Neural progenitor cell (in vitro differentiated cells): ENCODE data around the genes PLGLB2 and TEX37.

DNA sequence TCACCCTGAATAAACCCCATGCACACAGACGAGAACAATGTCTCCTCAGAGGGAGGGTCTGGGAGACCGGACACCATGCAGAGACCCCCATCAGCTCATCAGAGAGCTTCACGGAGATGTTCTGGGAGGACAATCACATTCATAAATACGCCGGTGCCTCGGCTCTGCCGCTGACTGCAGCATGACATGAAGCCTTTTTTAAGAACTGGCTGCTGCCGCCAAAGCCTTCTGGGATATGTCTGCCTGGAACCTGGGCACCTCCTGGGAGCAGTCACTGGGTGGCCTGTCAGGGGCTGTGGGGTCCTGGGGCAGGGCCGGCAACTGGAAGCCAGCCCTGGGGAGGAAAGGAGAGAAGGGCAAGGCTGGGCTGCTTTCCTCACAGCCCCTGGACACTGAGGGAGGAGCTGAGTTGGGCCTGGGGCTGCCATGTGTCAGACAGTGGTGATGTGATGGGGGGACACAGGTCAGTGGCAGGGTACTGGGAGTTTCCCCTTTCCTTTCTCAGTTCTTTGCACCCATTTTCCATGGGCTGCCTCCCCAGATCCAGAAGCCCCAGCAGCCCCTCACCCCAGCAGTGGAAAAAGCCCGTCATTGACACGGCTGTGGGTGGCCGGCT is 19.4 kb downstream of the ATOH8 start:
- RAMPAGE, long total RNA = no peak

DNA sequence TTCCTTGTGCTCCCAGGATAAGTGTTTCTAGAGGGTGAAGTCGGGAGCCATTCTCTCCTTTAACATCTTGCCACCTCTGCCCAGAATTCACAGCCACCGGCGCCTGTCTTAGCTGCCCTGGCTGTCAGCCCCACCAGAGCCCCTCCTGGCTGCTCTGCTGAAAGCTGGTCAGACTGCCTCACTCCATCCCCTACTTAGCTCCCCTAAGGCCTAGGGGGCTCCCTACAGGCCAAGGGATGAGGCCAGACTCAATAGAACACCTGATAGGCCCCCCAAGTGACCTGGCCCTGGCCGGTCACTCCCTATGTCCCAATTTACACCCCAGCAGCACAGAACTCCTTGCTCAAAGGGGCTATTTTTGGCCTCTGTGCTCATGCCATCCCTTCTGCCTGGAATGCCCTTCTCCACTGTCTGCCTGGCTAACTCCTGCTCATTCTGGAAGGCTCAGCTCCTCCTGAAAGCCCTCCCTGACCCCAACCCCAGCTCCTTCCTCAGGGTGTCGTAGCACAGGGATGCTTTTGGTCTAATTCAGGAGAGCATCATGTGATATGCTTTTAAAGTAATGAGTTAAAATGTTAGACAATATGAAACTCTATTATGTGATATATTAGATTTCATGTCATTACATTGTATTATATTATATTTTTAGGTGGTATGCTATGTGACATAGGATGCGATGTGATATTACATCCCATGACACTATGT is 20.8 kb downstream of the ATOH8 start:
- RAMPAGE, long total RNA = no peak

GRCh38 chr2:85894301-85895044 is 5.7 kb upstream of the ST3GAL5 start:
- RAMPAGE, long total RNA = no peak

GRCh38 chr2:86028451-86029254 is 77.0 kb downstream of the POLR1A start:
- RAMPAGE, long total RNA = no peak

GRCh38 chr2:86225469-86226088 is 26.3 kb downstream of the MRPL35 start:
- RAMPAGE, long total RNA = no peak

- RAMPAGE, long total RNA = no peak
Observed at GRCh38 chr2:86474819-86475577, 33.8 kb downstream of the KDM3A start.

GRCh38 chr2:86533317-86533747 is 29.9 kb downstream of the CHMP3 start:
- RAMPAGE, long total RNA = no peak

DNA sequence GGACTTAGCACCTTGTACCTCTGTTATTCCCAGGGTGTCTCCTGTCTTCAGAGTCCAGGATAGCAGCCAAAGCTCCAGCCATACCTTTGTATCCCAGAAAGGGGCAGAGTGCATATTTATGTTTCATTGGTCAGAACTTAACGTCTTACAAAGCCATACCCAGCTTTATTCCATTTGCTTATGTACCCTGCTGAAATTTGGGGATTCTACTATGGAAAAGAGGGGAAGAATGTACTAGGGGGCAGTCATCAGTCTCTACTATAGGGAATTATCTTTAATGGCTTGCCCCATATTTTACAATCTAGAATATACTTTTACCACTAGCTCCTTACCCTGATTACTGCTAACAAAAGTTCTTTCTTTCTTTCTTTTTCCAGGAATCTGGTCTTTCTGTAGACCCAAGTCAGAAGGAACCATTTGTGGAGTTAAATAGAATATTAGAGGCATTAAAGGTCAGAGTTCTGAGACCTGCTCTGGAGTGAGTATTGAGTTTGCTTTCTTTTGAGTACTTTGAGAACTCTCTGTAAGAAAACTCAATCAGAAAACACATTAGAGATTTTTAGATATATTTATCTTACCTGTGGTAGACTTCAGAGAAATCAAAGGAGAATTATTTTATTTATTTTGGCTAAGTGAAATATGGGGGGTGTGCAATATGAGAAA is 33.1 kb downstream of the RMND5A start:
- RAMPAGE, long total RNA = no peak

DNA sequence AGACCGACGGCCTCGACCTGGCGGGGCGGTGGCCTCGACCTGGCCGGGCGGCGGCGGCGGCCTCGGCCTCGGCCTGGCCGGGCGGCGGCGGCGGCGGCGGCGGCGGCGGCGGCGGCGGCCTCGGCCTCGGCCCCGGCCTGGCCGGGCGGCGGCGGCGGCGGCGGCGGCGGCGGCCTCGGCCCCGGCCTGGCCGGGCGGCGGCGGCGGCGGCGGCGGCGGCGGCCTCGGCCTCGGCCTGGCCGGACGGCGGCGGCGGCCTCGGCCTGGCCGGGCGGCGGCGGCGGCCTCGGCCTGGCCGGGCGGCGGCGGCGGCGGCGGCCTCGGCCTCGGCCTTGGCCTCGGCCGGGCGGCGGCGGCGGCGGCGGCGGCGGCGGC is 28.0 kb upstream of the RGPD1 start:
- RAMPAGE, long total RNA = no peak

GRCh38 chr2:87476742-87477385 is 271.0 kb upstream of the PLGLB2 start:
- RAMPAGE, long total RNA = no peak

DNA sequence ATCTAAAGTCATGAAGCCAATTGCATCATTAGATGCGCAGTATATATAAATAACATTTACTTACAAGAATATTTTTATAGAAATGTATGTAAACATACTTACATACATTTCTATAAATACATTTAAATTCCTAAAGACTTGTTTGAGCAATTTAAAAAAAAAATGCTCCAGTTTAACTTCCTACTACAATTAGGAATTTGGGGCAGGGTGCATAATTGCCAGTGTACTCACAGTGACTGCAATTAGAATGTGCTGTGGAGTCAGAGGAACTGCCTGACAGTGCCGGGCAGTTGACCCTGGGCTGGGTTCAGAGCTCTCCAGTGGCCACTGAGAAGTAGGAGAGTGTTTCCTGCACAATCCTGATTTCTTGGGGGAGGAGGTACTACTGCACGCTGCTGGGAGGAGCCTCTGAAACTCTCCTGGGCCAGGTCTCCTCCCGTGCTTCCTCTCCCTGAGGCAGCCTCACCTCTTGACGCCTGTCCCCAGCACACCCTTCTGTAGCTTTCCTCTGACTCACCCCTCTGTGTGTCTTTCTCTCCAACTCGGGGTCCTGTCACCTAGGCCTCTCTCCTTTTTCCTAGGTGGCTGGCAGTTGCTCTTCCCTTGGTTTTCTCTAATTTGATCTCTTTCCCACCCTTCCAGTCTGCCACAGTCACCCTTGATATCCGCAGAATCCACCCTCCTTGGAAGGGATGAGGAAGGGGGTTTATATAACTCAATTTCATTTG is 264.8 kb upstream of the PLGLB2 start:
- RAMPAGE, long total RNA = no peak

GRCh38 chr2:87531983-87532666 is 215.8 kb upstream of the PLGLB2 start:
- RAMPAGE, long total RNA = no peak

DNA sequence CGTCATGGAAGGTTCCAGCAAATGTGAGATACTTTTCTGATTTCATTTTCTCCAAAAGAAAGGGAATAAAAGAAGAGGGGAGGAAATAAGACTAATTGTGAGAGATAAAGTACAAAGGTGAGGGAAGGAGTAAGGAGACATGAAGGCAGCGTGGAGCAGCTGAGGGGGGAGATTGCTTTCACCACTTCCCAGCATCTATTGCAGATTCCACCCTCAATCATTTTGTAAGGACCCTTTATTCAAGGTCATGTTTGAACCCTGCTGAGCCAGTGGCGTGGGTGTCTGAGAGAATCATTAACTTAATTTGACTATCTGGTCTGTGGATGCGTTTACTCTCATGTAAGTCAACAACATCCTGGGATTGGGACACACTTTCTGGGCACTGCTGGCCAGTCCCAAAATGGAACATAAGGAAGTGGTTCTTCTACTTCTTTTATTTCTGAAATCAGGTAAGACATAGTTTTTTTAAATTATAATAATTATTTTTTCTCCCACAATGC is at the start of gene PLGLB2:
PLGLB2 (plus strand) TSS at position 334 of the 500 bp plus-strand sequence.
- RAMPAGE, long total RNA = no peak

DNA sequence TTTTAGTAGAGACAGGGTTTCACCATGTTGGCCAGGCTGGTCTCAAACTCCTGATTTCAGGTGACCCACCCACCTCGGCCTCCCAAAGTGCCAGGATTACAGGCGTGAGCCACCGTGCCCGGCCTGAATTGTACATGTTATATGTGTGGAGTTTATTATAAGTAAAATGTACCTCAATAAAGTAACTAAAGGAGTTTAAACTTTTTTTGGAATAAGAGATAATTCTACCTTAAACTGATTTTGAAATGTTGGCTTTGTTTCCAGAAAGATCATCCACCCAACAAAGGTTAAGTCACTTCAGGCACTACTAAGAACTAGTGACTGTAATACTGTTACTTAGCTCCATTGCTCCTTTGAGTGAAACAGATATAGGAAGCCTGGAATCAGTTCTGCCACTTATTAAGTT is 9.7 kb downstream of the KRCC1 start:
- RAMPAGE, long total RNA = no peak

DNA sequence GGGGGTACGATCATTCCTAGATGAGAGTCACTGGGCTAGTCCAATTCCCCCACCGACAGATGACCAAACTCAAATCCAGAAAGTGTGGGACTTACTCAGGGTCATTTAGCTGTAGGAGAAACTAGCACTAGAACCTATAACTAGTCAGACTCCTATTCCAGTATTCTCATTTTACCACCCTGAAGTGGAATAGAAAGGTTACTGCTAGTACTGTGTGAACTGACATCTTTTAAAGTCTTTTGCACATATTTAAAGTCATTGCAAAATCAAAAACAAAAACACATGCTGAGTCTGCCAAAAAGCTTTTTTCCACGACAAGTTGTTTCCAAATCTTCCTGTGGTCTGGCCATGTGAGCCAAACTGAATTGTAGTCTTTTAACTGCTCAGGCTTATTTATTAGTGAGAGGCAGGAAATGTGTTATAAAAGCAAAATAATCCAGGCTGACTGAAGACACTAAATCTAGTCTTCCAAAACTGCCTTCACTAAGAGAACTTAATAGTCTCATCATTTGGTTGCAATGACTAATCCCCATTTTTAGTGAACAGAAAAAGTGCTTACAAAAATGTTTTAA is 2.4 kb downstream of the KRCC1 start:
- RAMPAGE, long total RNA = no peak

DNA sequence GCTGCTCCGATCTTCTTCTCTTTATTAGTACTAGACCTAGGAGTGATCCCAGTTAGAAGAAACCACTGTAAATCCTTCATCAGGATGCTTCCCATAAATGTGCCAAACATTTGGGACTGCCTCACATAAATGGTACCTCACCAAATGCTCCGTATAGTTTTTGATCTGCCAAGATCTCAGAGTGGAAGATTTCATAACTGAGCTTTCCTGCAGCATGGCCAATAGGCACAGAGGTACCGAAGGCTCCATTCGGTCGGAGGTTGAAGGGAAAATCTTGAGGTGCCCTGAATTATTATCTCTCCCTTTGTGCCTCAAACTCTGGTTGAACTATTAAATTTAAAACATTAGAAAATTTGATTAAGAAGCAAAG is 10.5 kb upstream of the FABP1 start:
- RAMPAGE, long total RNA = no peak

GRCh38 chr2:88212239-88212741 is 42.1 kb downstream of the THNSL2 start:
- RAMPAGE, long total RNA = no peak

- RAMPAGE, long total RNA = no peak
Observed at GRCh38 chr2:88503827-88504168, 20.7 kb upstream of the TEX37 start.

GRCh38 chr2:88524455-88524819 is at the start of gene TEX37:
Gene TEX37 (plus strand): TSS chr2:88524649.
- RAMPAGE, long total RNA = no peak

- RAMPAGE, long total RNA = no peak
Observed at GRCh38 chr2:88581536-88582136, 45.6 kb downstream of the EIF2AK3 start.